ENCODE results near the genes FRMD6 and RTRAF.

DNA sequence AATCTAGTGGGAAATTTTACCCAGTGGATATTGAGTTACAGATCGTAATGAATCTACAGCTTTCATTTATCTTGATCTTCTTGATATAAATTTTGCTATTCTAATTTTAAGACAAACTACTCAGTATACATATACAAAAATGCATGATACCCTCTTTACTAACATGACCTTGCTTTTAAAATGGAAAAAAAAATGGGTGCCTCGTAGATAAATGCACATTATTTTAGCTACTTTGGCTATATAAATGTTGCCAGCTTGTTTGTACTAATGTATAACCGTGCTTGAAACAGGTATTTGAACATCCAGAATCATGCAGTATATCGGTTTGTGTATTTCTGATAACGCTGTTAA lies 409 bp upstream of the ATL1 start:
- RAMPAGE, long total RNA = no peak
- RRBS = no CpG with 5 or more reads among the region's 5 CpGs

DNA sequence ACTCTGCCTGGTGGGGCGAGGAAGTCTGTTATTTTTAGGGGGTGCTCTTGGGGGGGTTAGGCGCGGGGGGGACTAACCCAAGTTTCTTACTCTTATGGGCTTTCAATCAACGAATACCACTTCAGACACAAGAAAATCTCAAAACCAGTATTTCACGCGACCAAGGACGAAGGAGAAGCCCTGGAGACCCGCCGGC lies 600 bp downstream of the SAV1 start:
- RAMPAGE, long total RNA = no peak
- RRBS = no CpG with 5 or more reads among the region's 9 CpGs

DNA sequence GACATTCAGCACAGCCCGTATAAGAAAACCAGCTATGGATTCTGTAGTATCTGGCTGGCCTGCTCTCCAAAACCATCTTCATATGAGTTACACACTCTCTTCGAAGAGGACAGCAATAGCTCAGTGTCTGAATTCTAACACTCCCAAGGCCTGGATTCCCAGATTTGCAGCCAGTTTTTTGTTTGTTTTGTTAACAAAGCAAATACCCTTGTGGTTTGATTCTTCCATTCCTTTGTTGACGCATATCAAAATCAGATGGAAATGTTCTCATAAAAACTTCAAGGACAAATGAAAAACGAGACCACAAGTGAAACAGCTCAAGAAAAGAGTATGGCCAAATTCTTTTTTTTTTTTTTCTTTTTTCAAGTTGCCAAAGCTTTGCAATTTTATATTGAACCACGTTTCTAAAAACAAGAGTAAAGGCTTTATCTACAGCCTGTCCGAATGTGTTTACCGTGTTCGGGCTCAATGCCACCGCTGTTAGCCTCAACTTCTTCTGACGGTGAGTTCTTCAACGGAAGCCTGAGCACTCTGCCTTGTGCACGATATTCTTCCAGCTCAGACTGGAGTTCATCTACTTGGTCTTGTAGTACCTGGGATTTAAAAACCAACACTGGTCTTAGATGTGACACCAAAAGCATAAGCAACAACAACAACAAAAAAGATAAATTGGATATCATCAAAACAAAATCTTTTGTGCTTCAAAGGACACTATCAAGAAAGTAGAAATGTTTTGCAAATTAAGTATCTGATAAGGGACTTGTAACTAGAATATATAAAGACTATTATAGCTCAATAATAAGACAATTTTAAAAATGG lies 67.4 kb downstream of the NIN start:
- RAMPAGE, long total RNA = no peak
- RRBS = no CpG with 5 or more reads among the region's 12 CpGs

DNA sequence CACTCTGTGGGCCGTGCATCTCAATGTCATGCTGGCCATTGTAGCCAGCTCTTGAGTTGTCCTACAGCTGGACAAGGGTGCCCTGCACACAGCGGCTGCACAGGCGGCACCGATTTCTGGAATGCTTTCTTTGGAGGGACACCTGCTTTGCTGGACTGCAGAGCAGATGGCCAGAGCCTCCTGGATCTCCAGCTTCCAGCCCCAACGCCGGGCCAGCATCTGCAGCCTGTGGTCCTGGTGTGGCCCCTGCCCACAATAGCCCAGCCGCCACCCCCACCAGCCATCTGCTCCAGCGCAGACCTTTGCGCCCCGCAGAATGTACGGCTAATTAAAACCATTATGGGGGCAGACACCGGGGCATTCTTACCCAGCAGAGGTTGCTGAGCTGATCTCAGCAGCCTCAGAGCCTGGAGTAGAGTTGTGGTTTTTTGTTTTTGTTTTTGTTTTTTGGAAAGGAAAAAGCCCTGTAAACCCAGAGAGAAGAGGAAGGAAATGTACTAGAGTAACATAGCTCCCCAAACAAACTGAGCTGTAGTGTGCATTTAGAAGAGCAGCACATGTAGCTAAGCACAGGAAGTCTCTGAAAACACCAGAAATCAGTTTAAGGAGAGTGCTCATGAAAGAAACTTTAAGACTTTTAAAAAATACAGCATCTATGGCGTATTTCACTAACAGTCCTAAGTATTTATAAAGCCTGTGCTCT lies 45.8 kb downstream of the NIN start:
- RAMPAGE, long total RNA = no peak
- RRBS = no CpG with 5 or more reads among the region's 13 CpGs

DNA sequence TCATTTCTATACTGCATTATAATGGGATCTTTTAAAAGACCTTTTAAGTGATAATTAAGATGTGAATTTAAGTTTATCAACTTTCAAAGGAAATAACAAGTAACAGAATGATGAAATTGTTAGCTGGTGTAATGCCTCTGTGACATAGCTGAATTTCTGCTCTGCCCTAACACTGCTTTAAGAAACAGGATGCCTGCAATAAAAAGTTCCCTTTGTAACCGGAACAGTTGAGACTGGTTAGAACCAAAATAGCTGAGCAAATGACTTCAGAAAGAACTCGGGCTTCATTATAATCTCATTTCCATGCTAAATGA lies 23.4 kb upstream of the PYGL start:
- RAMPAGE, long total RNA = no peak
- RRBS = no CpG with 5 or more reads among the region's 2 CpGs

DNA sequence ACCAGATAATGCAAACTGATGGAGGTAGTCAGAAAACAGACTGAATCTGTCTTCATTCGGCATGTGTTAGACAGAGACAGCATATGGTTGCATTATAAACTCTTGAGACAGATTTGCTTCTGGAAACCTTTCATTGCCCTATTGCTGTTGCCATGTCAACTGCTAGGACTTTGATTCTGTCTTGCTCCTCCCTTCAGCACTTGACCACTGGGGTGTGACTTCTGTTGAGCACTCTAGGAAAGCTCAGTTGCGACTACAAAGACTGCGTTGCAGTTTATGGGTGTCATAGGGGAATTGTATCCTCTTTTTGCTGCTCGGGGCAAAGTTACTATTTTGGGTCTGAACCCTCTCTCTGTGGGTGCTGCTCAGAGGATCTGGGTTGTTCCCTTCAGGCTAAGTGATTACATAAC lies 44.2 kb upstream of the TRIM9 start:
- RAMPAGE, long total RNA = no peak
- RRBS = no CpG with 5 or more reads among the region's 4 CpGs

DNA sequence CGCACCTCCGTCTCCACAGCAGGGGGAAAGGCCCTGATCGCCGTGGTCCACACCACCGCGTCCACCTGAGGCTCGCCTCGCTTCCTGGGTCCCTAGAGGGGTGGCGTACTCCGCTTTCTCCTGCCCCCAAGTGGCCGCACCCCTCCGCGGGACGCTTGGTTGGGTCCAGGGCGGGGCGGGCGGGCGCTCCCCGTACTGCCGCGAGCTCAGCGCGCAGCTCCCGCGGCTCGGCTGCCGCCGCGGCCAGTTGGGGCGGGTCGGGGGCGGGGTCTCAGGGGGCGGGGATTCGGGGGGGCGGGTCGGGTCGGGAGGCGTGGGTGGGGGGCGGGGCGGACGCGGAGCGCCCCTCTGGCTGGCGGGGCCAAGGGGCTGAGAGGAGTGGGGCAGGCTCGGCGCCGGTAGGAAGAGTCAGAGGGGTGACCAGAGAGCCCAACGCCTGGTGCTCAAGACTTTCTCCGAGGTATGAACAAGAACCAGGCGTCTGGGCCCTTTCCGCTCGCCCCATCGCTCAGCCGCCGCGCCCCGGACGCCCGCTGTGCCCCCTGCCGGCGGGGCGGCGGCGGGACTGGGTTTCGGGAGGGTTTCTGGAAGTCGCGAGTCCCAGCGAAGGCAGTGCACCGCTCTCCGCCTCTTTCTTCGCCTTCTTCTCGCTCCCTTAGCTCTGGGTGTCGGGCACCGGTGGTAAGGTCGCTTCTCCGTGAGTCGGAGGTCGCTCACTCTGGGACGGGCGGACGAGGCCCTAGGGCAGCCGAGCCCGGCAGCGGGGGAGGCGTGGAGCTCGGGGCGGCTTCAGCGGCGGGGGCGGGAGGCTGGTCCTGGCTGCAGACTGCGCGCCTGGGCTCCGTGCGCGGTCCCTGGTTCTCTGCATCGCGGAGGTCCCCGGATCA lies at the start of gene FRMD6:
TSS of gene FRMD6 (plus strand) at position 374 of the 887 bp plus-strand sequence.
- RAMPAGE, long total RNA = no peak
- RRBS = 2% methylated on average over 10 of the region's 98 CpGs

GRCh38 chr14:51652424-51652967 lies 786 bp downstream of the FRMD6 start:
- RAMPAGE, long total RNA = no peak
- RRBS = 2% methylated on average over 15 of the region's 45 CpGs

DNA sequence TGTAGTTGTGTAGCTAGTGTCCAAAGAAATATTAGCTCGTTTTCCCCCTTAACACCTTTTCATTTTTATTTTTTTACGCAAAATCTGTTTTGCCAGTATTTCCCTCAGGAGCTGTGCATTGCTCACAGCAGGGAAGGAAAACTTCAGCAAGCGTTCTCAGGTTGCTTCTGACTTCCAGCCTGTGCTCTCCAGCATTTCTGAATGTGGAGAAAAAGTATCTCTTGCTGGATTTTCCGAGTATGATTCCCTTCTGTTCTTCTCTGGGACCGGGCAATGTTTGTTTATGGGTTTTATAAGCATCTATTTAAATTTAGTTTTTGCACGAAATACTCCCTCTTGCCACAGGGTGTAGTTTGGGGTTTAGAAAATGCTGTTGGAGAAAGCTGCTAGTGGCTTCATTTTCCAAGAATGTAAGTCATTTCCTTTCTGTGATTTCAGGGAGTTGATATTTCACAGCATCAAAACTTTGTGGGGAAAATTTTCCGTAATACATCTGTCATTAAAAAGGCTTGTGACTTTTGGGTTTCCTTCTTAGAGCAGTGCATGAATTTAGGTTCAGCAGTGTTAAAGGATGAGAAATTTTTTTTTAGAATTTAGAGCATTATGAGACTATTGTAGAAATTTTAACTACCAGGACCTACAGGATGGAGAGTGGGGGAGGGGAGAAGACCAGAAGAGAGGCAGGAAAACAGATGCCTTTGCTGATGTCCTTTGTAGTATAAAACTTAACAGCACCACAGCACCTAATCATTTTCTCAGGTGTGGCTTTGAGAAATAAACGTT lies 1.4 kb downstream of the FRMD6 start:
- RAMPAGE, long total RNA = no peak
- RRBS = no CpG with 5 or more reads among the region's 8 CpGs

DNA sequence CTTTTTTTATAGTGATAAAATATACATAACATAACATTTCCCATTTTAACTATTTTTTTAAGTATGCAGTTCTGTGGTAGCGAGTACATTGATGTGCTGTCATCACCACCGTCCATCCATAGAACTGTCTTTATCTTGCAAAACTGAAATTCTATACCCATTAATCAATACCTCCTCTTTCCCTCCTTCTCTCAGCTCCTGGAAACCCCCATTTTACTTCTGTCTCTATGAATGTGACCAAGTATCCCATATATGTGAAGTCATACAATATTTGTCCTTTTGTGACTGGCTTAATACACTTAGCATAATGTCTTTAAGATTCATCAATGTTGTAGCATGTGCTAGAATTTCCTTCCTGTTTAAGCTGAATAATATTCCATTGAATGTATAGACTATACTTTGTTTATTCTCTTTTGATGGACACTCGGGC lies 3.1 kb downstream of the GNG2 start:
- RAMPAGE, long total RNA = no peak
- RRBS = no CpG with 5 or more reads among the region's 3 CpGs

DNA sequence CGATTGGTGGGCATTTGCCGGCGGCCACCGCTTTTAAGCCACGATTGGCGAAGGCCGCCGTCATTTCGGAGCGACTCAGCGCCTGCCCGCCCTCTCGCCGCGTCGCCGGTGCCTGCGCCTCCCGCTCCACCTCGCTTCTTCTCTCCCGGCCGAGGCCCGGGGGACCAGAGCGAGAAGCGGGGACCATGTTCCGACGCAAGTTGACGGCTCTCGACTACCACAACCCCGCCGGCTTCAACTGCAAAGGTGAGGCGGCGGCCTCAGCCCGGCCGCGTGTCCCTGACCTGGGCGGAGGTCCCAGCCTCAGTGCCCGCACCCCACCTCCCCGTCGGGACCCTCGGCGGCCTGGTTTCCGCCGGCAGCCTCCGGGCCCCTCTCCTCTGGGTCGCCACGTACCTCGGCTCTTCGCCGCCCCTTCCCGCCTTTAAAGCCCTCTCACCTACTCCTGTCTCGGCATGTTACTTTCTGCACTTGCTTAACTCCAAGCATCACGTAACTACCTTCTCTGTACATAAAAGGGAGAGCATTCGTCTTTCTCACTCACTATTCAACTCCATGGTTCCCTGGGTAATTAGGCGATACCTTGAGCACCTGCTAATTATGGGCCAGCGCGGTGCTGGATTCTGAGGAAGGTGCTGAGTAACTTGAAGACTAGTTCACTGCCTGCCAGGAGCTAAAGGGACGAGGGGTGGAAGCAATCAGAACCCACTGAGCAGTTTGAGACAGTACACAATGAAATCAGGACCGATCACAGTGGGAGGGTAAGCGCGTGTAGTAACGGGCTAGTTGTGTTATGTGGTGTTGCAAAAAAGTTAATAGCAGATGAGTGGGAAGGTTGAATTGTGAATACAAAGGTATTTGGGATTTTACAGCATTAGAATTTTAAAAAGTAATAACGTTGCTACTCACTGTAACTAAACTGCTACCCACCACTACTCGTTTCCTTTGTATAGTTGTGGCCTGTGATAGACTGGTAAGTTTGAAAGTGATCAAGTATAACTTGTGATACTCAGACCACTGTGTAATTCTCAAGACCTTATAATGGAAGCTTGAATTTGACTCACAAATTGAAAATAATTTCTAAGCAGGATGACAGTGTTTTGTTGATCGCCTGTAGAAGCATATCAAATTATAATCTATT lies at the start of gene RTRAF:
TSS of gene RTRAF (plus strand) at position 92 of the 1,141 bp plus-strand sequence.
- RAMPAGE, long total RNA = start-site peak on the plus strand centred at position 133 of the sequence, 84 bp wide, 1,945 and 385 reads in 2 replicates
- RRBS = under 1% methylated on average over 36 of the region's 65 CpGs

GRCh38 chr14:52013252-52013566 lies 23.9 kb downstream of the RTRAF start:
- RAMPAGE, long total RNA = no peak
- RRBS = no CpG with 5 or more reads among the region's 3 CpGs

DNA sequence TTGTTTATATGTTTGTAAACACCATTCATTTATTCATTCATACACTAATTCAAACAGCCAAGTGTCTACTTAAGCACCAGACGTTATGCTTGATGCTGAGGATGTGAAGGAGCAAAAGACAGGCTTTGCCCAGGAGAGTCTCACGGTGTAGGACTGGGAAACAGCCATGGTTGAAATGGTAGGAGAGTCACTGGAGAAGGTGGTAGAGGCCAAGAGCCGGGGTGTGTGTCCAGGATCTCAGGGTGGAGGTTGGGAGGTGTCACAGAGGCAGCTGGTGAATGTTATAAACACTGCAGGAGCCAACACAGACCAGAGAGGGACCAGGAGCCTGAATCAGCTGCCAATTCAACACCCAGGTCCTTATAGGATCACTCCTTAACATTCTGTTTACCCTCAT lies 7.5 kb downstream of the NID2 start:
- RAMPAGE, long total RNA = no peak
- RRBS = no CpG with 5 or more reads among the region's 3 CpGs

- RAMPAGE, long total RNA = no peak
- RRBS = no CpG with 5 or more reads among the region's 10 CpGs
Measured at GRCh38 chr14:52122832-52123205, 54.0 kb upstream of the NID2 start.

- RAMPAGE, long total RNA = no peak
- RRBS = no CpG with 5 or more reads among the region's 3 CpGs
Measured at GRCh38 chr14:52327216-52327566, 13.1 kb downstream of the PTGER2 start.

- RAMPAGE, long total RNA = no peak
- RRBS = no CpG with 5 or more reads among the region's 12 CpGs
Measured at GRCh38 chr14:52789837-52790366, 1.5 kb downstream of the GNPNAT1 start.

GRCh38 chr14:52801158-52801674 lies 9.8 kb upstream of the GNPNAT1 start:
- RAMPAGE, long total RNA = no peak
- RRBS = no CpG with 5 or more reads among the region's 3 CpGs

DNA sequence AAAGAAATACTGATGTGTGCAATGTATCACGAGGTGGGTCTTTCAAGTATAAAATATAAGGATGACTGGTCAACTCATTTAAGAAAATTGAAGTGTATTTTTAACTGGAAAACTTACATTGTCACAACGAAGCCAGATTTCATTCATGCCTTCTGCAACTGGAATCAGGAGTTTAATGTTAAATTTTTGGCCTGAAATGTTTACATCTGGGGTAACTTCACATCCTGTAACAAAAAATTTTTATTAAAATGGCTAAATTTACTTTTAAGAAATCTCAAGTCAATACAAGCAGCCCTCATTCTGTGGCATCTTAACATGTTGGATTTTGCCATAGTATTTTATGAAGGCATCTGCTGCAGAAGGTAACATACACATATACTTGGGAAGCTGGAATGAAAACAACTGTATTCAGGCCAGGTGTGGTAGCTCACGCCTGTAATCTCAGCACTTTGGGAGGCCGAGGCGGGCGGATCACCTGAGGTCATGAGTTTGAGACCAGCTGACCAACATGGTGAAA lies 73.3 kb upstream of the GNPNAT1 start:
- RAMPAGE, long total RNA = no peak
- RRBS = no CpG with 5 or more reads among the region's 6 CpGs

GRCh38 chr14:52919817-52920151 lies 31.1 kb downstream of the FERMT2 start:
- RAMPAGE, long total RNA = no peak
- RRBS = no CpG with 5 or more reads among the region's 3 CpGs

DNA sequence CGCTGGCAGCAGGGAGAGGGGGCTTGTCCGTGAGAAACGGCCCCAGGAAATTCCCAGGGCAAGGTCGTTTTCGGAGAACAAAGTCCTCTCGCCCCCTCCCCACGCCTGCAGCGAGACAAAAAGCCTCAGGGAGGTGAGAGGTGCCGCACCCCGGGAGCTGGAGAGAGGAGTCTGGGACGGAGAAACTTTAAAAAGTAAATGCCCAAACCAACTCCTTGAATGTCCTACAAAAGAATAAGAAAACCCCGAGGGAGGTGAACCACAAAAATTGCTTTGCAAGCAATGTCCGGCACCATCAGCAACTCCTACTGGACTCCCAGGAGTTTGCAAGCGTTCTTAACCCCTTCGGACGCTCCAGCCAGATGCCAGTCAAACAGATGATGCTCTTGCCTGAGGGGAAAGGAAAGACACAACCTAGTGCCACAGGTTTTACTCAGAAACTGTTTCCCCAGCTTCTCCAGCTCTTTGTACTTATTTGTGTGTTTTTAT lies 703 bp upstream of the FERMT2 start:
- RAMPAGE, long total RNA = no peak
- RRBS = no CpG with 5 or more reads among the region's 16 CpGs